ENCODE results near the genes ANKRD13B and ATAD5.

- PRO-cap, result no peak
Observed at GRCh38 chr17:28913430-28914266, 10.8 kb upstream of the DHRS13 start.

- PRO-cap, result no peak
Observed at GRCh38 chr17:29108010-29108623, 65.2 kb downstream of the PIPOX start.

GRCh38 chr17:29140632-29141895, 39.1 kb downstream of the MYO18A start:
- PRO-cap, result no peak

GRCh38 chr17:29294549-29294878, 566 bp upstream of the NUFIP2 start:
- PRO-cap, result no peak

GRCh38 chr17:29424676-29425286, 34.6 kb downstream of the TAOK1 start:
- PRO-cap, result no peak

DNA sequence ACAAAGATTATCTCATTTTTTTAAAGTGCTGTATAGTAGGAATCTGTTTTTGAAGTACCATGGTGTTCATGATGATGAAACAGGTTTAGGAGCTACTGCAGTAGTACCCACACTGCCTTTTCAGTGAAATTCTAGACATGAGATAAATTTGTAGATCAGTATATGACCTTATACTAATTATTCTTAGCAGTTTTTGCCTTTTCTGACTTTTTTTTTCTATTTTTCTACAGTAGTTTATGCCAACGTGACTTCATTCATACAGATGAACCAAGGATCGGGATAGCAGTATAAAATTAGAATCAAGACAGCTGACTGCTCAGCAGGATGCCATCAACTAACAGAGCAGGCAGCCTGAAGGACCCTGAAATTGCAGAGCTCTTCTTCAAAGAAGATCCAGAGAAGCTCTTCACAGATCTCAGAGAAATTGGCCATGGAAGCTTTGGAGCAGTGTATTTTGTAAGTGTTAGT, 61.1 kb downstream of the TAOK1 start:
- PRO-cap, result no peak

DNA sequence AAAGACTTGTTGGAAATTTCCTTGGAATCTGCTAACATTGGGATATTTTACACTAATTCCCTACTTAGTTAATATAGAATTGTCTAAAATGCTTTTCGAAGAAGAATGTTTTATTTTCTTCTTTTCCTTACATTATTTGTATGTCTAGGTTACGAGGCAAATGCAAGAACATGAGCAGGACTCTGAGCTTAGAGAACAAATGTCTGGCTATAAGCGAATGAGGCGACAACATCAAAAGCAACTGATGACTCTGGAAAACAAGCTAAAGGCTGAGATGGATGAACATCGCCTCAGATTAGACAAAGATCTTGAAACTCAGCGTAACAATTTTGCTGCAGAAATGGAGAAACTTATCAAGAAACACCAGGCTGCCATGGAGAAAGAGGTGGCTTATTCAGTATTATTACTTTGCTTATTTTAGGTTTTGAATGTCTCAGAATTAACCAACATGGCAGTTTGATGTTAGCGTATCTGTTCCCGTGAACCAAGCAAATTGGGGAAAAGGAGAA, 59.0 kb downstream of the ABHD15 start:
- PRO-cap, result no peak

GRCh38 chr17:29590194-29590932, 915 bp upstream of the GIT1 start:
- PRO-cap, result no peak

DNA sequence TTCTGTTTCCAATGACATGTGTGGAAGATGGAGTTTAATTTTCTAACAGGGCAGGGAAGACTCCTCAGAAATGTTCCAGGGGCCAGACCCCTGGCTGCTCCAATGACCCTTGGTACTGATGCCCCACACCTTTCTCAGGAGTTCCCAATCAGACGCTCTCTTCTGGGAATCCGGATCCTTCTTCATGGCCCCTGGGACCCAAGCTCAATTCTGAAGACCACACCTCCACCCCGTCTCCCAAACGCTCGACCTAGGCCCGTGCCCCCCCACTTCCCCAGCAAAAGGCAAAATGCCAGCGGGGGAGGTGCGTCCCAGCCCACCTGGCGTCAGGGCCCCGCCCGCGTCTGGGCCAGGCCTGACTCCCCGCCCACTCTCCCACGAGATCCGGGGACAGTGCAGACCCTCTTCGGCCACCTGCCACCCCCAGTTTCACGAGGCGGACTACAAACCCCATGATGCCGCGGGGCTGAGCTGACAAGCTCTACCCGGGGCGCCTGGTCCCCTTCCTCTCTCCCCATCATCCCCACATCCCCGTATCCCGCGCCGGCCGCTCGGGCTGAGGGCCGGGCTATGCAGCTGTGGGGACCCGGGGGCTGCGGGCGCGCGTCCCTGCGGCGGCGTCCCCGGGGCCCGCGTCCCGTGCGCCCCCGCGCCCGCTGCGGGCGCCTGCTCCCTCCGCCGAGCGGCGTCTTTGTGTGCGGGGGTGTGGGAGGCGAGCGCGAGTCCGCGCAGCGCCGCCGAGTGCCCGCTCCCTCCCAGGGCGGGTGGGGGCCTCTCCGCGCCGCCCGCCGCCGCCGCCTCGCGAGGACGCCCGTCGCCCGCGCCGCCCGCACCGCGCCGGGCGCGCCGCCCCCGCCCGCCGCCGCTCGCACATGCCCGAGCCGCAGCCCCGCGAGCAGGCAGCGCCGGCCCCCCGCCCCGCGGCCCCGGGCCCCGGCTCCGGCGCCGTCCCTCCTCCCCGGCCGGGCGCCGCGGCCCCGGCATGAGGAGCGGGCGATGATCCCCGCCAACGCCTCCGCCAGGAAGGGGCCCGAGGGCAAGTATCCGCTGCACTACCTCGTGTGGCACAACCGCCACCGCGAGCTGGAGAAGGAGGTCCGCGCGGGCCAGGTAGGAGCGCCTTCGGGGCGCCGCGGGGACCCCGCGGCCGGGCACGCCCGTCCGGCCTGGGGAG, at the start of gene ANKRD13B:
TSS of gene ANKRD13B (plus strand) at position 507 of the 1,174 bp plus-strand sequence.
- PRO-cap, result no peak

- PRO-cap, result no peak
Observed at GRCh38 chr17:29621051-29622244, 1.3 kb downstream of the CORO6 start.

DNA sequence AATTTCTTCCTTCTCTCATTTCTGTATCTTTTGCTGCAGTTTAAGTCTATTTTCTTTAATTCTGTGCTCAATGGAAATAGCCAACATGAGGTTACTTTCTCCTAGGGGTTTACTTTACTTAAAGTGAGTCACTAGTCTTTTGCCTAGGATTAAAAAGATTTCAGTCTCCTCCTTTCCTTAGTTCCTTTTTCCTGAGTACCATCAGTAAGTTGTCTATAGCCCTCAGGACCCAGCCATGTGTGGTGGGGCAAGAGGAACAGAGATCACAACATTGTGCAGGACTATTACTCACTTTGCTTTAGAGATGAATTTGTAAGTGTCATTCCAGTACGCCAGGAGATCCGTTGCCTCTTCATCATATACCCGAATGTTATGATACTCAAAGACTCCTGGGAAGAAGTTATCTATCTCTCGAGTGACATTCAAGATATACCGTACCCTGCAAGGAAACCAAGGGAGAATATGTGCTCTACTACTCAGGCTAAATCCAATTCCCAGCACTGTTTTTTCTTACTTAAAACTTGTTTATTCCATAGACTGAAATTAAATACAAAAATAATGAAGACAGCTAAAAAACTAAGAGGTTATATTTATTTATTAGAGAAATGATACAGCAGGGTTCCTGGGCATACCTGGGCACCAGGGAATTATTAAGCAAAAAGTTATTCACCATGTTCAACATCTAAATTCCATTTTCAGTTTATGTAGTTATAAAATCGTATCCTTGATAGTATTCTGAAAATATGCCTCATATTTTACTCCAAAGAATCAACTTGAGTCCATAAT, 27.8 kb upstream of the CORO6 start:
- PRO-cap, result no peak

DNA sequence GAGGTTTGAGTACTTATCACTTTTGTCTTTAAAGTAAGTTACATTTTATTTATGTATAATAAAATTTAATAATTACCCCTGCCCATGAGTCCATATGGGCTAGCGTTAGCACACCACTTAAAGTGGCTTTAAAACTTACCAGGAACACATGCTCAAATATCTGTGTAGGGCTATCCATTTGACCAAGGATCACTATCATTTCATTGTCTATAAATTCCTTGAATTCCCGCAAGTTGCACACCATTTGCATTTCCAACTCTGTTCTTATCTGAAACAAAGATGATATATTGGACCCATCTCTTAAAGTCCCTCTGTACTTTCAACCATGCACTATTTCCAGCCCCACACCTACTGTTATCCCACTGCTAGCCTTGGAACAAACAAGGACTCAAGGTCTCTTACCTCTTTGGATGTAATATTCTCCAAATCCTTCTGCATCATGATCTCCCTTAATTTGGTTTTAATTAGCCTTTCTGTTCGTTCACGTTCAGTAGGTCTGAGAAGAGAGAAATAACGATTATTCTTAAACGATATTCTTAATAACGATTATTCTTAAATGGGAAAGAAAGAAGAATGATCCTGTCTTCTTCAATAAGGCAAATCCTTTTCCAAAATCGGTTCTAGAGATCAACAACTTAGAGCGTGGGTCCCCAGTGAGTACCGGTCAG, 44.1 kb upstream of the CORO6 start:
- PRO-cap, result no peak

DNA sequence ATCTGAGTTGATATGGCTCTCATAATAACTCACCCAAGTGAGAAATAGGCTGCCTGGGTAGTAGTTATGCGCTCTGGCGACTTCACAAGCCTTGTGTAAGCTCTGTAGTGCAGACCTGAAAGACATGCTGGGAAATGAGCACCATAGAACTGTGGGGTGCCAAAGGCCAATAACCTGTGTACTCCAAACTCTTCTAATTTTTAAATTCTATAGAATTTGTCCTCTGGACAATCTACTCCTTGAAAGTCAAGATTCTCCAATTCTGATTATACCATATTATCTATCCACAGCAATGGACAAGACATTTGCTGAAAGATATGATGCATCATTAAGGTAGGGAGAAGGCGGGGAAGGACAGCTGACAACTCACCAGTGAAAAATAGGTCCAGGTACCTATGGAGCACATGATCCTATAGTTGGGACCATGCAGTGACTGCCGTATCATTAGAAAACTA, 49.3 kb upstream of the CORO6 start:
- PRO-cap, result no peak

DNA sequence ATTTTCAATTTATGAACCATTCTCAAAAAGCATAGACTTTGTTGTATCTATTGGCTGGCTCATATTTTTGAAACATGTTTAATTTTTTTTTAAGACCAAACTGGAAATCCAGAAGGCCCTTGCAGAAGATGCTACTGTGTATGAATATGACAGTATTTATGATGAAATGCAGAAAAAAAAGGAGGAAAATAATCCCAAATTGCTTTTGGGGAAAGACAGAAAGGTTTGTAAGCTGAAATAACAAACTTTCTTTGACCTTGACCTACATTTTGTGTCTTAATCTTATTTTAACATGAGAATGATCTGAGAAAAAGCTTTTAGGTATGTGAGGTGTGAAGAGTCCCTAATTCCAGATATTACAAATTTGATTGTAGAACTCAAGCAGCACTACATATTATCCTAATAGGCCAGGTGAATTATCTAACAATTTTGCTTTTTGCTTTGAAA, 57.5 kb downstream of the SLC6A4 start:
- PRO-cap, result no peak

DNA sequence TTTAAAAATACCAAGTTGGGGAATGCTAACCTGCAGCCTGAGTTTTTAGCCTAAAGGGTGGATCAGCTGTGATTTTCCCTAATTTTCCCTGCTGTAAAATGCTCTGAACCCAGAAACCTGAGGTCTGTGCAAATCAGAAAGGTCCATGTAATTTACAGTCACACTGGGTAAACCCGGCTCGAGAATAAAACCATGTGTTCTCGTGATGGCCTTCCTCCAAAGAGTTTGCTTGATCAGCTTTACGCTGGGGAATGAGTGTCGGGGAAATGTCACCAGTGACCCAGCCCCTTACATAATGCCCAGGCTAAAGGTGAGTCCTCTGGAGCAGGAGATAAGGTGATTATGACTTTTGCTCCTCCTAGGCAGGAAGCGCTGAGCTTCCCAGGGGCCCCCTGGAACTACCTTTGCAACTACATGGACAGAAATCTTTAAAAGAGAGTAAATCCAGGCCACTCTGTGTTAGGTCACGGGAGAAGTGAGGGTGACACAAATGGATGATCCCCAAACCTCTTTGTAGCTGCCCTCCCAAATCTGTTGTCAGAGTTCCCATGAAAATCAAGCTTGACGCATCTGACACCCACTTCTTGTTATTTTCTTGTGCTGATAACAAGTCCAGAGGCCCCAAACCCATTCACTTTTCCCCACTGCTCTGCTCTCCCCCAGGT, 15.6 kb downstream of the SLC6A4 start:
- PRO-cap, result no peak

GRCh38 chr17:30225422-30226103, 9.9 kb downstream of the SLC6A4 start:
- PRO-cap, result no peak

DNA sequence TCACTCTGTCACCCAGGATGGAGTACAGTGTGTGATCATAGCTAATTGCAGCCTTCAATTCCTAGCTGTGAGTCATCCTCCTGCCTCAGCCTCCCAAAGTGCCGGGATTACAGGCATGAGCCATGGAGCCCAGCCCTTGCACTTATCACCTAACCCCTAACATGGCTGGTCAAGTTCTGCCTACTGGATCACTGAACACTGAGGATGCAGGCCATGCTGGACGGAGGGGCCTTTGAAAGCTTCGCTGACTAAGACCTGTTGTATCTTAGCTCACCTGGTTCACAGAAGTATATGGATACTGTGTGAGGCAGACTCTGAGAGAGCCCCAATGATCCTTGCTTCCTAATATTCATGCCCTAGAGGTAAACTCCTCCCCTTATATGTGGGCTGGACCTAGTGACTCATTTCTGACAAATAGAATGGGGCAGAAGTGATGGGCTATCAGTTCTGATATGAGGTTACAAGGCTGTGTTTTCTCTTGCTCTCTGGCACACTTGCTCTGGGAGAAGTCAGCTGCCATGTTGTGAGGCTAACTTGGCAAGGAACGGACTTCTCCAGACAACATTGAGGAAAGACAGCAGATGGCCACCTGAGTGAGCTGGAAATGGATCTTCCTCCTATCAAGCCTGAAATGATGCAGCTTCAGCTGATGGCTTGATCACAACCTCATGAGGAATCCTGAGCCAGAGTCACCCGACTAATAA, 11.8 kb upstream of the TMIGD1 start:
- PRO-cap, result bidirectional peak, plus-strand start at position 444 of the sequence, minus-strand start at position 316 of the sequence

- PRO-cap, result no peak
Observed at GRCh38 chr17:30424171-30424683, 45.5 kb downstream of the CPD start.

- PRO-cap, result bidirectional peak, plus-strand start at chr17:30831970, minus-strand start at chr17:30831940; bidirectional peak, plus-strand start at chr17:30832344, minus-strand start at chr17:30832310
Observed at GRCh38 chr17:30831634-30832689, at the start of gene ATAD5. Gene ATAD5 (plus strand): TSS chr17:30831966.

- PRO-cap, result no peak
Observed at GRCh38 chr17:30922187-30923219, 758 bp downstream of the ADAP2 start.

Data from Calu3 (cell line).